Mesenchymal stem cell of the bone marrow (primary cell): ENCODE data around the genes FHOD1, PARD6A, EDC4, SLC12A4 and PLA2G15.

DNA sequence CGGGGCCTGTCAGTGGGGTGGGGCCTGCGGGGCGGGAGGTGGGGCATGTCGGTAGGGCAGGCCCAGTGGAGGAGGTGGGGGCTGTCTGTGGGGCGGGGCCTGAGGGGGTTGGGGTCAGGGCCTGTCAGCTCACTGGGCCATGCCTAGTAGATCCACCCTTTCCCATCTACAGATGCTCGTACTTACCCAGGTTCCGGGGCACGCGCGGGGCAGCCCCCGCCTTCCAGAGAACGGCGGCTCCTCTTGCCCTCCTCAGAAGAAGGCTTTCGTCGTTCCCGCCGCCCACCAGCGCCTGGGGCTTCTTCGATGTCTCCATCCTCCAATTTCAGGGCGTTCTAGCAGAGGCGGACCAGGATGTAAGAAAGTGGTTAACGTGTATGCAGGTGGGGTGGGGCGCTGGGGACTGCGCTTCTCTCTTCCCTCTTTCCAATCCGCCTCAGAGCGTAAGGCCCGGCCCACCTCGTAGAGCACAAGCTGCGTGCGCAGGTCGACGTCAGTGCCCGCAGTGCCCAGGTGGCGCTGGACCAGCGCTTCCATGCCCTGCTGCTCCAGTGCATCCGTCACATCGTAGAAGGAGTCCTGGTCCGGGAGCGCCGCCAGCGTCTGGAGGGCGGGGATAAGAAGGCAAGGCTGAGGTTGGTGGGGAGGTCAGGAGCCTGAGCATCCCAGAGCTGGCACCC is 10.0 kb downstream of the TMEM208 start:
- CAGE, long polyA plus RNA = no peak

- CAGE, long polyA plus RNA = no peak
Observed at GRCh38 chr16:67247095-67248019, at the start of gene FHOD1. Gene FHOD1 (minus strand): TSS chr16:67247481.

- CAGE, long polyA plus RNA = no peak
Observed at GRCh38 chr16:67483765-67484166, 419 bp upstream of the AGRP start.

DNA sequence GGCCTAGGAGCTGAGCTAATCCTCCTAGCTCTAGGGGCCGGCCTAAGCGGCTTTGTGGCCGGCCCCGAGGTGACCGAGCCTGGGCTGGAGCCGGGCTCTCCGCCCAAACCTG is 562 bp downstream of the RIPOR1 start:
- CAGE, long polyA plus RNA = no peak

DNA sequence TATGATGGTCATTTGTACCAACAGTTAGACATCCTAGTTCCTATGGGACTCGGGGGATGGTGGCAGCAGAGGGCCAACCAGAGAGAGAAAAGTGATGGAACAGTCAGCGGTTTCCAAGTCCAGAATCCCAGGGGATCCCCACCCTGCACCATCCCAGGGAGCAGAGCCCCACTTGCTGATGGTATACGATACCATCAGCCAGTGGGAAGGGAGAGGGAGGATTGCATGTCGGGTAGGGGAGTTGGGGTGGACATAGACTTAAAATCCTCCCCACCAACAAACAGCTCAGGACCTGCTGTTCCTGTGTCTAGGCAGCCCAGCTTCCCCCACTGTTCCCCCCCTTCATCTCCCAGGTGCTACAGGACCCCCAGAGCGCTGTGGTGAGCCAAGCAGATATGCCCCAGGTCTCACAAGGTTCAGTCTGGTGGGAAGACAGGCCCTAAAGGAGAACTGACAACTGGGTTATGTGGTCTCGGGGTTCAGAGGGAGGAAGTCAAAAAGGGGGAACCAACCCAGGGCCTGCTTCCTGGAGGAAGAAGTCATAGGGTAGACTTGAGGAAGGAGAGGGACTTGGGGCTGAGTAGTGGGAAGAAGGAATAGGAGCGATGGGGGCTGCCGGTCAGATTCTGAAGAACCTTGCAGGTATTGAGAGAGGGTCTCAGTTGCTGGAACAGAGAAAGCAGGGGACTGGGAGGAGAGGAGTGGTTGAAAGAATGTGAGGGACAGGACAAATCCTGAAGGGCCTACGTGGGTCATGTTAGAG is 2.5 kb downstream of the RIPOR1 start:
- CAGE, long polyA plus RNA = no peak

DNA sequence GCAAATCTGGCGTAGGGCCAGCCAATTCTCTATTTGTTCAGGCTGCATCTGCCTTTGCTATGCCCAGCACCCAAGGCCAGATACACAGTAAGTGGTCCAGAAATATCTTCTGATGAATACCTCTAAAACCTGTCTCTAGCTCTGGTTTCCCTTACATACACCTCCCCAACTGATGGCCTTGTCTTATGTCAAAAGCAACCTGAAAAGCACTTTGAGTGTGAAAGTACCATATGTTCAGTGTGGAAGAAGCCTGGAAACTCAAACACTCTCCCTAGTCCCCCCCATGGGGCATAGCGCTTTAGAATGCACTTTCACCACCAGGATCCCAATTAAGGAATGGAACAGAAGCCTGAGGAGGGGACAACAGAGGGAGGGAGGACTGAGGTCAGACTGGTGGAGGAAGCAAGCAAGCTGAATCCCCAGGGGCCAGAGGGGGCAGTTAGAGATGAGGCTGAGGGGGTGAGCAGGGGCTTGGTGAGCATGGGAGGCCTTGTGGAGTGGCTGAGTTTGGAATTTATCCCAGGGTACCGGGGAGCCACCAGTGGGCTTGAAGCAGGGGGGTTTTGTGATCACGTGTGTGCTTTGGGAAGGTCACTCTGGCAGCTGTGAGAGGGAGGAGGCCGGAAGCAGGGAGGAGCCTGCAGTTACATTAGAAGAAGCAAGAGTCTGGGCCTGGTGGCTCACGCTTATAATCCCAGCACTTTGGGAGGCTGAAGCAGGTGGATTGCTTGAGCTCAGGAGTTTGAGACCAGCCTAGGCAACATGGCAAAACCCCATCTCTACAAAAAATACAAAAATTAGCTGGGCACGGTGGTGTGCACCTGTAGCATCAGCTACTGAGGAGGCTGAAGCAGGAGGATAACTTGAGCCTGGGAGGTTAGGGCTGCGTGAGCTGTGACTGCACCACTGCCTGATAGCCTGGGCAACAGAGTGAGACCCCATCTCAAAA is 9.9 kb upstream of the CTCF start:
- CAGE, long polyA plus RNA = no peak

- CAGE, long polyA plus RNA = no peak
Observed at GRCh38 chr16:67610726-67611729, 33.9 kb upstream of the CARMIL2 start.

DNA sequence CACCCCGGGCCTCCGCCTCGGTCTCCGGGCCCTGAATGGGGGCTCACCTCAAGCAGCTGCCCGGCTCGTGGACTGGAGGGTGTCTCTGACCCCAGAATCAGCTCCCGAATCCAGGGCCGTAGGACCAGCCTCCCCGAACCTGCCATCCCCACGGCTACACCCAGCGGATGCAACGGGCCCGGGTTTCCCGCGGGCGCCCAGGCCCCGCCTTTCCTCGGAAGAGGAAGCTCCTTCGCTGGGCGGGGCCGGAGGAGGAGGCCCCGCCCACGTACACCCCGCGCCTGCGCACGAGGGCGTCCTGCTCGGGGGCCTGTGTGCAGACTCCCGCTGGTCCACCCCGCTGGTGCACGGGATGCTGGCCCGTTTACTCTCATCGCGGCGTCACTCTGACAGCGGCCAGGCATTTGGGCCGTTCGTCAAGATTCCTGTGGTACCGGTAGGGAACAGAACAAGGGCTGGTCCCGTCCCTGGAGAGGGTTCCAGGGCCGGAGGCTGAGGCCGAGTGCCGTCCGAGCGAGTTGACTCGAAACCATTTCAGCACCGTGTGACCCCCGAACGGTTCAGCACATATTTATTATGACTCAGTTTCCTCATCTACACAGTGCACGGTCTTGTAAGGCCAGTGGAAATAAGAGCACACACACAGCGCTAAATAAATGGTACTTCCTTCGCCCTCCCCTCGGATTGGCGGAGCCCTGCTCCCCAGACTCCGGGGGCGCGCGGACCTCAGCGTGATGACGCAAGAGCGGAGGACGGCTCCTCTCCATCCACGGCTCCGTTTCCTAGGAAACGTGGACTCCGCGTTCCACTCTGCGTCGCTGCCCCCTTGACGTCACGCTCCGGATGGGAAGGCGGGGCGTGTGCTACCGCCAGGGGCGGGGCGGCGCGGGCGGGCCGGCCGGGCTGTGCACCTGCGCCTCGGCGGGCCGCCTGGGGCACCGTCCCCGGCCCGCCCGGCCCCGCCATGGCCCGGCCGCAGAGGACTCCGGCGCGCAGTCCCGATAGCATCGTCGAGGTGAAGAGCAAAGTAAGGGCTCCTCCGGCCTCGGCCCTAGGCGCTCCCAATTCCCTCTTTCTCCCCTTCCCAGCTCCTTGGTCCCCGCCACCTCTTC is at the start of gene PARD6A:
Gene PARD6A (plus strand): TSS at position 886 of the 1,112 bp plus-strand sequence.
- CAGE, long polyA plus RNA = no peak

DNA sequence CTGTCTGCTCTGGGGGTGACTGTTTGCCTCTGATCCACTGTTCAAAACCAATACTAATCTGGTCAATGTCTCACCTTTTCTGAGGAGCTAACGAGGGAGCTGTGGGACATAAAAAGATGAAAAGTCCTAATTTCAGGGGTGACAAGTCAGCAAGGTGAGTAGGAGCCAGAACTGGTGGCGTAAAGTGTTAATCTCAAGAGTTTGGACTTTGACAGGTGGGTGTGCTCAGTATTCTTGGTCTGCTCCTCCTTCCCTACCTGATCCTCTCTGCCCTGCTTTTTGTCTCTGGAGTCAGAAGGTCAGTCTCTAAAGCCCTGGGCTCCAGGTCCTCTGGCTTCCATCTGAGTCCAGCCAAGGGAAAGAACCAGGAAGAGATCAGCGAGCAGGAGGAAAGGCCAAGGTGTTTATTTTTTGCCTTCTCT is 21.4 kb downstream of the GFOD2 start:
- CAGE, long polyA plus RNA = no peak

- CAGE, long polyA plus RNA = no peak
Observed at GRCh38 chr16:67841804-67841996, 420 bp upstream of the THAP11 start.

GRCh38 chr16:67872416-67873484 is at the start of gene EDC4:
Gene EDC4 (plus strand): TSS chr16:67873052.
- CAGE, long polyA plus RNA = no peak

DNA sequence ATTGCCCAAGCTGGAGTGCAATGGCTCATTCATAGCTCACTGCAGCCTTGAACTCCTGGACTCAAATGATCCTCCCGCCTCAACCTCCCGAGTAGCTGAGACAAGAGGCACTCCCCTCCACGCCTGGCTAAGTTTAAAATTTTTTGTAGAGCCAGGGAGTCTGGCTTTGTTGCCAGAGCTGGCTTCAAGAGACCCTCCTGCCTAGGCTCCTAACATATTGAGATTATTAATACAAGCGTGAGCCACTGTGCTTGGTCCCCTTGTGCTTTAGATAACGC is 1.1 kb downstream of the PSKH1 start:
- CAGE, long polyA plus RNA = no peak

DNA sequence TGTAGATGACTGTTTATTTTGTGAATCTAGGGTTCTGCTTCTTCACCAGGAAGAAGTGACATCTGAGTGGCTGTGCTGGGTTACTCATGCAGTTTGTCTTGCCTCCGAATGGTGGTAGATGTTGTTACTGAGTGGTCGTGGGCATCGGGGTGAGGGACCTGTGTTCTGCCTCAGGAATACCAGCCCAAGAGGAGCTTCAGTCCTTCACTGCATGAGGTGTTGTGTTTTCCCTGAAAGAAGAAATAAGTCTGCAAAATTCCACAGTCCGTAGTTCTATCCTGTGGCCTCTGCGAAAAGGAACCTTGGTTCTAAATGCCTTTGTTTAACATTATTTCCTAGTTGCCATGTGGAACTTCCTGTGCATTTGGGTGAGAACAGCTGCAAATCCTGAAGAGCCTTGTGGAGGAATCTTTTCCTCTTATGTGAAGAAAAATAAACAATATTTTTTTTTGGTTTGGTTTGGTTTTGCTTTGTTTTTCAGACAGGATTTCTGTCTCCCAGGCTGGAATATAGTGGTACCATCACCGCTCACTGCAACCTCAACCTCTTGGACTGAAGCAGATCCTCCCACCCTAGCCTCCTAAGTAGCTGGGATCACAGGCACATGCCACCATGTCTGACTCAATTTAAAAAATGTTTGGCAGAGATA is 9.8 kb downstream of the PSKH1 start:
- CAGE, long polyA plus RNA = no peak

DNA sequence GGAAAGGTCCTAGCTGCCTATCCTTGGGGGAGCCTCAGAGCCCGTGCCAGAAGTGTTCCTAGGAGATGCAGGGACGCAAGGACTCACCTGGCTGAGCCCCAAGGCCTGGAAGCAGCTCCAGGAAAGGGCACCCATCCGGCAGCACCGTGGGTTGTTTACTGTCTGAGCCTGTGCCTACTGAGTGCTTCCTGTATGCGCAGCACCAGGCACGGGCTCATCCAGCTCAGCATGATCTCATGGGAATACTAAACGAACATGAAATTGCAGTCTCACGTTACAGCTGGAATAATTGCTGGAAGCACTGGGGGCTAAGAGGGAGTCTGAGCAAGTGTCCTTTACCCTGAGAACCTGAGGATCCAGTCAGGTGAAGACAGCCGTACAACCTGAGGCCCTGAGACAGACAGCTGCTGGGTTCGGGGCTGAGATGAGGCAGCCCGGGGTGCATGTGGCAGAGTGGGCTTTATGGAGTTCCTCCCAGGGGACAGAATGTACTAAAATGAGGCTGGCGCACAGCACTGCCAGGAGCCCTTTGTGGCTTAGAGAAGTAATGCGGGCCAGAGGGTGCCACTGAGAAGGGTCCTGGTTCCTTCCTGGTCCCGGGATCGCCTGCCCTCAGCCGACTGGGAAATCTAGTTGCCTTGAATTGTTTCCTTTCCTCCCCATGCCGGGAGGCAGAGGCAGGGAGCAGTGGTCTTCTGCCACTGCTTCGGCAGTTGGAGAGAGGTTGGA is 5.3 kb downstream of the CTRL start:
- CAGE, long polyA plus RNA = no peak

DNA sequence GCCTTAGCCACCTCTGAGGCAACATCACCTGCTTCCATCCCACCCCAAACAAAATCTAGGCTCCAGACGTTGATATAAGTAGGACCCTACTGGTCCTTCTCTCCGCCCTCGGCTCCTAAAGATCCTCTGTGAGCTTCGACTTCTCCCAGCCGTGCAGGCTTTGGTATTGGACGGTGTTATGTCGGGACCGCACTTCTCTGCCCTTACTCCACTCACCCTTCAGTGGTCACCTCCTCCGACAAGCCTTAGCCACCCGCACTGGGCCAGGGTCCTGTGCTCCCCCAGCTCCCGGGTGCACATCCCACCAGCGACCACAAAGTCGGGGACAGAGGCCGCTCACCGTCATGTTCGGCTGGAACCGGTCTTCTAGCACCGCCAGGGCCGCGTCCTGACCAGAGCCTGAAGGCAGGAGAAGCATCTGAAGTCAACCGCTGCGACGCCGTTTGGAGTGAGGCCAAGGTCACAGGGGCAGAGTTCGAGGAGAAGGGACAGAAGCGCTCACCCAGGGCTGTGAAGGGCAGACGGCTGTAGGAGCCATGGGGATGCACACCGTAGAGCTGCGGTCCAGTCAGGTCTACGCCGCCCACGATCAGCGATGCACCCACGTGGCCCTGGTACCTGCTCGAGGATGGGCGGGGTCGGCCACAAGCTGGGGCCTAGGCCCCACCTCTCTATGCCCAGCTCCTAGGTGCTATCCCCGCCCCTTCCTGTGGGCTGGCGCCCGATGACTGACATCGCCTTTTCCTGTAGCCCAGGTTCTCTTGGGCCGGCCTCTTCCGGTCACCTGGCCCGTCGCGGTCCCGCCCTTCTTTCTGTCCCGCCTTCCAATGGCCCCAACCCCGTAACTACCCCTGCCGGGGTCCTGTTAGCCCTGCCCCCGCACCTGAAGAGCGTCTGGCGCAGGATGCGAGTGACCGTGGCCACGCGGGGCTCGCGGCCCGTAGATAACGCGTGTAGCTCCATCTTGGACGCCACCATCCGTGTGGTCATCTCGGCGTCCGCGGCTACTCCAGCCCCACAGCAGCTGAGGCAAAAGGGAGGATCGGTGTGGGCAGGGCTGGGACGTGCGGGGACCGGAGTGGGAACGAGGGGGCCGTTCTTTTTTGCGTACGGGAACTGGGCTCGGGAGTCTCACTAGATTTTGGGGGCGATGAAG is 1.2 kb downstream of the PSMB10 start:
- CAGE, long polyA plus RNA = no peak

DNA sequence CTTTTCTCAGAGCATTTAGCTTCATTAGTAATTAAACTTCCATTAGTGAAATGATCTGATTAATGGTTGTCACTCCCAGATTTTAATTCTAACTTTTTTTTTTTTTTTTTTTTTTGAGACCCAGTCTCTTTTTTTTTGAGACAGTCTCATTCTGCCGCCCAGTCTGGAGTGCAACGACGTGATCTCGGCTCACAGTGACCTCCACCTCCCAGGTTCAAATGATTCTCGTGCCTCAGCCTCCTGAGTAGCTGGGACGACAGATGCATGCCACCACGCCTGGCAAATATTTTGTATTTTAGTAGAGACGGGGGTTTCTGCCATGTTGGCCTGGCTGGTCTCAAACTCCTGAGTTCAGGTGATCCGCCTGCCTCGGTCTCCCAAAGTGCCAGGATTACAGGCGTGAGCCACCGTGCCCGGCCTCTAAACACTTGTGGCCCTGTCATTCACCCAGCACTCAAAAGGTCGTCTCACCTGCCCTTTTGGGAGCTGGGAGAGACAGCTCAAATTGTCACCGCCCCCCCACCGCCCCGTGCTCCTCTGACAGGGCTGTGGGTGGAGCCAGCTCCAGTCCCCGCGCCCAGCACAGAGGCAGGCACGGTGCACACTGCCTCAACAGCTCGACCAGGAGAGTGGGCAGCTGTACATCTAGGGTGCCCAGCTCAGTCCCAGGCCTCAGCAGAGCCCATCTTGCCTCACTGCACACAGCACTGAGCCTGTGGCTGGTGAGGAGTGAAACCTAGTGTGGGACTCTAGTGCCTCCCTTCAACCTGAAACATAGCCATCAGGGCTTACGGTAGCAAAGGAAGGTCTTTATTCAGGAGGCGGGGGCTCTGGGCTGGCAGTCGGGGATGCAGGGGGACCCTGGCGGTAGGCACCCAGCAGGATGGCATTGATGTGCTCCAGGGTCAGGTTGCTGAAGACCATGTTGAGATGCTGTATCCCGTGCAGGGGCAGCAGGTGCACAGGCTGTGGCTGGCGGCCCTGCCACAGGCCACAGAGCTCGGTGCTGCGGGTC is 2.8 kb upstream of the PSMB10 start:
- CAGE, long polyA plus RNA = no peak

DNA sequence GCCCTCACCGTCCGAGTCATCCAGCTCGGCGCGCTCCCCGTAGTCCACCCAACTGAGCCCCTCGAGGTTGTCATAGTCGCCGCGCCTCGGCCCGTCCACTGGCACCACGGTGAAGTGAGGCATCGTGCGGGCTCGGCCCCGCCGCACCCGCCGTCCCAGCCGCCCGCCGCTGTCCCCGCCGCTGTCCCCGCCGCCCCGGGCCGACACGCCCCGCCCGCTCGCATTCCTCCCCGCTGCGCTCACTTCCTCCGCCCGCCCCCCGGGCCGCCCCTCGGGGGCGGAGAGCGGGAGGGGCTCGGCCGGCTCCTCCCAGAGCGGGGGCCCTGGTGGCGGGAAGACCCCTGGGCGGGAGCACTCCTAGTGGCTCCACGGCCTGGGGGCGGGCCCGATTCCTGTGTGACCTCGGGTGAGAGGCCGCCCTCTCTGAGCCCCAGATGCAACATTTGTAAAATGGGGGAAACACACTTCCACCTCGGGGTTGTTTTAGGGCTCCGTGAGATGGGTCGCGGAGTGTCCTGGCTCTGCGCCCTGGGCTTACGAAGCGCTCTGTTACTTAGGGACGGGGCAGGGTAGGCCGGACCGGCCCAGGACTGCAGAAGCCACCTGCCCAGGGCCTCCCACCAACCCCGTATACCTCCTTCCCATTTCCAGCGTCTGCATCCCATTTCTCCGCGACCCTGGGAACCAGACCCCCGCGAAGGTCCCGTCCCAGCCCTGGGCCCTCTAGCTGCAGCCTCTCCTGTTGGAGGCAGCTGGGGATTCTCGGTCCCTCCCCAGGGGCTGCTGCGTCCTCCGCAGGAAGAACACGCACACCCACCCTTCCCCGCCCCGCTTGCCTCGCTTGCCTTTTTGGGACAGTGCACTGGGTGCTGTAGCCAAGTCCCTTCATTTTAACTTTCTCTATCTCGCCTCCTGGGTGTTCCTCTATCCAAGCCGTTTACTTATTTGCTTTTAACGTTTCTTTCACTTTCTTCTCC is at the start of gene SLC12A4:
Gene SLC12A4 (minus strand): TSS at position 207 of the 977 bp plus-strand sequence.
- CAGE, long polyA plus RNA = no peak

DNA sequence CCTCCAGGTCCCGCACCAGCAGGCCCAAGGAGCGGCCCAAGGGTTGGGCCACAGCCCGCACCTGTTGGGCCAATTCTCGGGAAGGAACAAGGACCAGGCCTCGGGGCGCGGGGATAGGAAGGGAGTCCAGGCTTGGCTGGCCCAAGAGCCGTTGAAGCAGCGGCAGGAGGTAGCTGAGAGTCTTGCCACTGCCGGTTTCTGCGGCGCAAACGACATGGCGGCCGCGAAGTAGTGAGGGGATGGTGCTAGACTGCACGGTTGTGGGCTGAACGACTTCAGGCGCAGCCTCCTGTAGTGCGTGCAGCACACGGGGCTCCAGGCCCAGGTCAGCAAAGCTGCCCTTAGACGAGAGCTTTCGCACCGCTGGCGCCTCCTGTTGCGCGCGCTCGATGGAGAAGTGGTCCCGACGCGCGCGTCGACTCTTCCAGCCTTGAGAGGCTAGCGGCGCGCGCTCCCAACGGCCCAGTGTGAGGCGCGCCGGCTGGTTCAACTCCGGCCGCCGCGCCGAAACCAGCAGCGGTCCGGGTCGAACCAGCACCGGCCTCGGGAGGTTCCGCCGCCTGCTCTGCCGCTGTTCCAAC is 454 bp downstream of the DDX28 start:
- CAGE, long polyA plus RNA = no peak

- CAGE, long polyA plus RNA = no peak
Observed at GRCh38 chr16:68245025-68245640, at the start of gene PLA2G15. Gene PLA2G15 (plus strand): TSS chr16:68245373.

DNA sequence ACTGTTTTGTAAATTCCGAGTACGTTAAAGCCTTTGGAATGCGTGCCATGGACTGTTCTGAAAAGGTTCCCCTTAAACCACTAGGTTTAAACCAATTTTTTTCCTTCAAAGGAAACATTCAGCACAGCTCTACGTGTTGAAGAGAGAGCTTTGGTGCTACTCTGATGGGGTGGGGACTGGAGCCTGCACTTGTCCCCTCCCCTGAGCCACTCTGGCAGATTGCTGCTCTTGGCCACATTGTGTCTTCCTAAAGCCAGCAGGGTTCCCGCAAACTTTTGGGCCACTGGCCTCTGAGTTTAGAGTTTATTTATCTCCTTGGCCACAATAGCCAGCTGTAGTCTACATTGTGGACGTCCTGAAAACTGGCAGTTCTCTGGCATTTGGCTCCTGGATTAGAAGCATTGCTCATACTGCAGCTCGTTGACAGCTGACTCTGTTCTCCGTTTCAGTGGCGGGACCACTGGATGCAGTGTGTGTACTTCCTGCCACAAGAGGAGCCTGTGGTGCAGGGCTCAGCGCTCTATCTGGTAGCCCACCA is 34.5 kb downstream of the PRMT7 start:
- CAGE, long polyA plus RNA = no peak